Spleen (tissue), 7 donors: ENCODE measurements around the gene ABRACL.

DNA sequence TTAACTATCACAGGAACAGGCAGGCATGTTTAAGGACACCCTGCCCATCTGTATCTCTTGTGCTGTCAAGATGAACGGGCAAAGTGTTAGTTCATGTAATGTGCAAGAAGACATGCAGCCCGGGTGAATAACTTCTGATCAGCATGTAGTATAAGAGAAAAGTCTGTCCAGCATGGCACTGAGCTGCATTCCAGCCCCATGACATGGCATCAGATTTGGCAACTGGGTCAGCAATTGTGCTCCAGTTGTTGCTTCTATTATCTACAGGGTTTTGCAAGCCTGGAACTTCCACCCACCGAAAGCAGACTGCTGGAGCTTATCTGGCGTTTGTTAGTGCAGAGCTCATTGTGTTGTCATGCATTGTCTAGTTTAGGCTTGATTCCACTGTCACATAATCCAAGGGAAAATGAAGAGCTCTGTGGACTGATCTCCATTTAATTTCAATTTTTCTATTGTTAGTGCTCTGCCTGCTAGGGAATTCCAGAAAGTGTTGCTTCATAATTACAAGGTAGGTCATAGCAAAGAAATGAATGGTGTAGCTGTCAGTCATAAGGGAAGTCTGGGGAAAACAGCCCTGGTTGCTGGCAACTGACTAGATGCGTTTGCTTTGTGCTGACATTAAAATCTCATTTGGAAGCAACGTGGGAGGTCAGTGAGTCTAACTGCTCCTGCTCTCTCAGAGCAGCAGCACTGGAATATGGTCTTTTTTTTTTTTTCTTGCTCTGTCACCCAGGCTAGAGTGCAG, 138.2 kb upstream of the TNFAIP3 start:
- PRO-cap, 4 experiments, result no peak in any of the 4 experiments
- RAMPAGE, long total RNA, 4 experiments, result no peak in any of the 4 experiments

DNA sequence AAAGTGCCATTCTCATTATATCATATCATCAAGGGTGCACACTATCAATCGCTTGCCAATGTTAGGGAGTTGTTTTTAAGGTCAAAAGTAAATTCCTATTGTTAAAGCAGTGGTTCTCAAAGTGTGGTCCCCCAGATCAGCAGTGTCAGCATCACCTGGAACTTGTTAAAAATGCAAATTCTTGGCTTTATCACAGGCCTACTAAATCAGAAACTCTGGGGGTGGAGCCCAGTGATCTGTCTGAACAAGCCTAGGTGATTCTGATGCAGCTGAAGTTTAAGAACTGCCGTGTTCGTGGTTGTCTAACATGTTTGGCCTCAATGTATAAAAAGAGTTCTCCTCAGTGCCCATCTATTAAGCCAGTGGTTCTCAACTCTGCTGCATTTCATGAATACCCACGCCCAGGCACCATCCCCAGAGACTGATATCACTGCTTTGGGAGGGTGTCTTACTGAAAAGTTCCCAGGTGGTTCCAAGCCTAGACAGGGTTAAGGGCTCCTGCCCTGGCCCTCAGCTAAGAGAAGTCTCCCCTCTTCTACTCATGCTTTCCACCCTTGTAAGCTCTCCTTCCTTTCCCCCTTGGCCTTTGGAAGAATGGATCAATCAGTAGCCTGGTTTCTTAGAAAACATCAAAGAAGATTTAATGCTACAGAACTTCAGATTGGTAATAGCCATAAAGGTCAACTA, 39.1 kb upstream of the TNFAIP3 start:
- PRO-cap, 4 experiments, result no peak in any of the 4 experiments
- RAMPAGE, long total RNA, 4 experiments, result no peak in any of the 4 experiments

GRCh38 chr6:137877052-137877647, 10.1 kb downstream of the TNFAIP3 start:
- PRO-cap, 4 experiments, result no peak in any of the 4 experiments
- RAMPAGE, long total RNA, 4 experiments, result no peak in any of the 4 experiments

- PRO-cap, 4 experiments, result no peak in any of the 4 experiments
- RAMPAGE, long total RNA, 4 experiments, result no peak in any of the 4 experiments
These were observed 37.3 kb downstream of the TNFAIP3 start for GRCh38 chr6:137904341-137904831.

- PRO-cap, 4 experiments, result peak in 1 of 4 experiments; most common minus-strand start chr6:137940344 (in 1)
- RAMPAGE, long total RNA, 4 experiments, result no peak in any of the 4 experiments
These were observed 73.1 kb downstream of the TNFAIP3 start for GRCh38 chr6:137940086-137940586.

GRCh38 chr6:138086196-138086904, 20.9 kb downstream of the PERP start:
- PRO-cap, 4 experiments, result no peak in any of the 4 experiments
- RAMPAGE, long total RNA, 4 experiments, result no peak in any of the 4 experiments

GRCh38 chr6:138814024-138814775, 18.3 kb downstream of the ECT2L start:
- PRO-cap, 4 experiments, result no peak in any of the 4 experiments
- RAMPAGE, long total RNA, 4 experiments, result no peak in any of the 4 experiments

DNA sequence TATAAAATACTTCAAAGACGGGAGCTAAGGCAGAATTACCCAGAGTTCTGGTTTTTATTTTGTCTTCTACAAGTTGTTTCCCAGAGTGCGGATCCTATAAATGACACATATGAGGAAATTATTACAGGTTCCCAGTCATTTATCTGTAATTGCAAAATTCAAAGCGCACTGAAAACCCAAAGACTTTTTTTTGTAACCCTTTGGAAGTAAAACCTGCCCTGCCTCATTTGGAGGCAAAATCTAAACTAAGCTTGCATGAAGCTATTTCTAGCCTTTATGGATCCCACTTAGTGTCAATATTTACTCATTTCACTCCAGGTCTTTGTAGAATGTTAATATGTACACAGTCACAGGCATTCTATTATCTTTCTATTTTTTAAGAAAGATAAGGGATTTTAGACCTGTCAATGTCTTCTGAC, 988 bp upstream of the REPS1 start:
- PRO-cap, 4 experiments, result no peak in any of the 4 experiments
- RAMPAGE, long total RNA, 4 experiments, result no peak in any of the 4 experiments

GRCh38 chr6:139028269-139029429, at the start of gene ABRACL:
Gene ABRACL (plus strand): TSS chr6:139028745.
- PRO-cap, 4 experiments, result peak in 4 of 4 experiments; most common plus-strand start chr6:139028745 (in 2); most common minus-strand start chr6:139028630 (in 4)
- RAMPAGE, long total RNA, 4 experiments, result start-site peak on the plus strand in 4 of 4 experiments, at chr6:139028682-139028836 at its widest, 1,226 to 1,451 reads per replicate; start-site peak on the minus strand in 2 of 4 experiments, at chr6:139029015-139029043 at its widest, 5 reads per replicate

DNA sequence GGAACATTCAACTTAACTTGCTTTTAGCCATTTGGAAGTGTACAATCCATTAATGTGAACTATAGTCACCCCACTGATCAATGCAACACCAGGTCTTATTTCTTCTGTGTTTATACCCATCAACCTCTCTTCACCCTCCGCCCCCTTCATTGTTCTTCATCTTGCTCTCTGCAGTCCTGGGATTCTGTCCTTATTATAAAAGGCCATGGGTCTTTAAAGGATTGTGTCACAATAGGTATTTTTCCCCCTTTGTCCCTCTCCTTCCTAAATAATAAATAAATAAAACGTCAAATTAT, 1.7 kb downstream of the ABRACL start:
- PRO-cap, 4 experiments, result no peak in any of the 4 experiments
- RAMPAGE, long total RNA, 4 experiments, result no peak in any of the 4 experiments

GRCh38 chr6:139179164-139180495, 44.8 kb downstream of the HECA start:
- PRO-cap, 4 experiments, result no peak in any of the 4 experiments
- RAMPAGE, long total RNA, 4 experiments, result no peak in any of the 4 experiments

DNA sequence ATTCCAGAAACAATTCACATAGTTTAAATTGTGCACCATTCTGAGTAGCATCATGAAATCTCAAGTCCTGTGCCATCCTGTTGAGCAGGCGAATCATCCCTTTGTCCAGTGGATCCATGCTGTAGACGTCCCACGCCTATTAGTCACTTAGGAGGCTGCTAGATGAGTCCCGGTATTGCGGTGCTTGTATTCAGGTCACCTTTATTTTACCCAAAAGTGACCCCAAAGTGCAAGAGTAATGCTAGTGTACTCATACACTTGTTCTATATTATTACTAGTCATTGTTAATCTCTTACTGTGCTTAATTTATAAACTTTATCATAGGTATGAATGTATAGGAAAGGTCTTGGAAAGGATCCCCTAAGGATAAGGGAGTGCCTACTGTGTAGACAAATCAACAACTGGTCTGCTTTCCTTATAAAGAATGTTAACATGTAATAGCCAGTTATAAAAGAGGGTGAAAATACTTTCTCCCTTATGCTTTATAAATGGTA, 46.5 kb downstream of the HECA start:
- PRO-cap, 4 experiments, result no peak in any of the 4 experiments
- RAMPAGE, long total RNA, 4 experiments, result no peak in any of the 4 experiments

DNA sequence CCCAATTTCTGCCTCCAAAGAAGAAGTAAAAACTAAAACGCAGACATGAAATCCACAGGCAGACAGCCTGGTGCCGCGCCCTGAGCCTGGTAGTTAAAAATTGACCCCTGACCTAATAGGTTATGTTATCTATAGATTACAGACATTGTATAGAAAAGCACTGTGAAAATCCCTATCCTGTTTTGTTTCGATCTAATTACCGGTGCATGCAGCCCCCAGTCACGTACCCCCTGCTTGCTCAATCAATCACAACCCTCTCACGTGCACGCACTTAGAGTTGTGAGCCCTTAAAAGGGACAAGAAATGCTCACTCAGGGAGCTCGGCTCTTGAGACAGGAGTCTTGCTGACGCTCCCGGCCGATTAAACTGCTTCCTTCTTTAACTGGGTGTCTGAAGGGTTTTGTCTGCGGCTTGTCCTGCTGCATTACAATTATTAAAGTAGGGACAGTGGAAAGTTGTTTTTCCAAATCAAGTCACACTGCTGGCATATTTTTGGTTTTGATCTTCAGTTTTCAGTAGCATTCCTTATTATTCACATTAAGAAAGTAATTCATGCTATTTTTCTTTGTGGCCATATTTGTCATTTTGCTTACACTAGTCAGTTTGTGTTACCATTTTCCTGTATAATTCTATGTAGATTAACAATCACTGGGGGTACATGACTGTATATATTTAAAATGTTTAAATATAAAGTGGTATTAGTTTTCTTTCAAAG, 2.5 kb downstream of the TXLNB start:
- PRO-cap, 4 experiments, result no peak in any of the 4 experiments
- RAMPAGE, long total RNA, 4 experiments, result no peak in any of the 4 experiments

DNA sequence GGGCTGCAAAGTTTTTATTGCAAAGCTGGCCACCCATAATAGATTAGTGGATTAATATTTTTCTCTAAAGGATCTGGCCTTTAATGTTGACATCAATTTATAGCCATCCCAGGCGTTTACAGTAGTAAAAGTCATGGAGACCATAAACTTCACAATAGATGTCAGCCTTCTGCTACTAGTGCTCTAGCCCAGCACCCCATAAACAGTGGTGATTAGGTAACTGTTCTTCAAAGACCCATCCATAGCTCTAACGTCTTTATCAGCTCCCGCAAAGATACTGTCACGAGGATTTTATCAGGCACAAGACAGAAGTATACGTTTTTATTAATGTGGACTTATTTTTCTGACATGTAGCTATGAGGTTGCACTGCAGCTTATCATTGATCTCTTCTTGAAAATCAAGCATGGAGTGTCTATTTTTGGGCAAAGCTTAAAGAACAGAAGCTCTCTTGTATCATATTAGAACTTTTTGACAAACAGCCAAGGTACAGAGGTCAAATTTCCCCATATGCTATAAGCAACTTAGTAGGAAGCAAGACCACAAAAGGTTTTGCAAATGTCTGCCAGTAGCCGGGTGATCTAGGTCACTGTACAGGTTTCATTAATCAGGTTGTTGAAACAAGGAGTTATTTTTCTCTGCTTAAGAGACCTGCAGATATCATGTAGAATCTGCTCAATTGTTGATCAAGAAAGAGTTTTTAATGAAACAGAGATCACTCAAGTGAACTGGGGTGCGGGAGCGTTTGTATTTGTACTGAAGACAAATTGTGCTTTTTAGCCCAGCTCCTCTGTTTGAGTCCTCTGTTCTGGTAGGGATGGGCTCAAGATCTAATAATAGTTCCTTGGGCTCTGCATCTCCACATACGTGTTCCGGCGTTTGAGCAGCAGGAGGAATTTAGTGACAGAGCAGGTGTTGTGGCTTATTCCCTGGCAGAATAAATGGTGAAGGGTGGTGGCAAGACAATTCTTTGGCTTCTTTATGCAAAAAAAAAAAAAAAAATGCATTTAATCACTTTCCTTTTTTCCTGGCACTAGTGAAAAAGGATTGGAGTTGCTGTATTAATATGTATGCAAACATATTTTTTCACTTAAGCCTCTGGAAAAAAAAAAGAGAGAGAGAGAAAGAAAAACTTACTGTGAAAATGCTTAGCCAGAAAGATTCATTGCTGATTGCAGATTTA, 4.4 kb downstream of the CITED2 start:
- PRO-cap, 4 experiments, result peak in 3 of 4 experiments; most common plus-strand start position 566 of the sequence (in 2); most common minus-strand start position 934 of the sequence (in 1)
- RAMPAGE, long total RNA, 4 experiments, result no peak in any of the 4 experiments

GRCh38 chr6:139372357-139372635, 2.2 kb downstream of the CITED2 start:
- PRO-cap, 4 experiments, result no peak in any of the 4 experiments
- RAMPAGE, long total RNA, 4 experiments, result no peak in any of the 4 experiments

DNA sequence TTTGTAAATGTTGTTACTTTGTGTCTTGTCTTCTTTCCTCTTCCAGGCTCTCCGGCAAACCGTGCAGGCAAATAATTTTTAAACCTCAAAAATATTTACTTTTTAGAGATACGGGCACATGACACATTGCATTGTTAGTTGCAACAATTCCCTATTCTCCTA, 1.8 kb upstream of the CITED2 start:
- PRO-cap, 4 experiments, result no peak in any of the 4 experiments
- RAMPAGE, long total RNA, 4 experiments, result no peak in any of the 4 experiments

GRCh38 chr6:139743569-139744001, 369.1 kb upstream of the CITED2 start:
- PRO-cap, 4 experiments, result no peak in any of the 4 experiments
- RAMPAGE, long total RNA, 4 experiments, result no peak in any of the 4 experiments

GRCh38 chr6:139748564-139749202, 374.2 kb upstream of the CITED2 start:
- PRO-cap, 4 experiments, result no peak in any of the 4 experiments
- RAMPAGE, long total RNA, 4 experiments, result no peak in any of the 4 experiments

DNA sequence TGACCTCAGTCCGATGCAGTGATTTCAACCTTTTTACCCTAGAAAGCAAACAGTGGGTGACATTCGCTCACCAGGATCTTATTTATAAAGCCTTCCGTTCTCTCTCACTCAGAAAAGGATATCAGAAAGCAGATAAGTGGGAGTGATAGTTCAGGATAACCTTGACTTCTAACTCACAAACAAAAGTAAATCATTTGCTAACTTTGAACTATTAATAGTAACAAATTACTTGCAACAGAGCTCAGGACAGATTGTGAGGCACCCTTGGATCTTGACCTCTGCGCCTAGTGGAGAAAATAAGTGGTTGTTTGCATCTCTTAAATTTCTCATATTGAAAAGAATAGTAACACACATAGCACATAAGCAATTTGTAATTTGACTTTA, 637.1 kb upstream of the CITED2 start:
- PRO-cap, 4 experiments, result no peak in any of the 4 experiments
- RAMPAGE, long total RNA, 4 experiments, result no peak in any of the 4 experiments

- PRO-cap, 4 experiments, result no peak in any of the 4 experiments
- RAMPAGE, long total RNA, 4 experiments, result no peak in any of the 4 experiments
These were observed 675.8 kb upstream of the CITED2 start for GRCh38 chr6:140049960-140050888.